Non-pigmented ciliary epithelial cell (primary cell): ENCODE measurements around a stretch of chr9.

GRCh38 chr9:13134571-13135262 lies 144.8 kb downstream of the MPDZ start:
- RRBS: no CpG with 5 or more reads among the region's 2 CpGs

DNA sequence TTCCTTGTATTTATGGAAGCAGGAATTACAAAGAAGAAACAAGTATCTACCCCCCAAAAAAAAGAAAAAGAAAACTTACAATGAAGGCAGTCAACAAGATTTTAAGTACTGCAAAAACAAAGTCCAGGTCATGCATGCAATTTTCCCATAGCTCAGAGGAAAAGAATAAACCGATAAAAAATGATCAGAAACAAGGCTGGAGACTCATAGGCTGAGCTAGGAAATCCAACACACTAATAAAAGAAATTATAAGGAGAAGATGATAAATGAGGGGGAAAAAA lies 69.8 kb downstream of the MPDZ start:
- RRBS: no CpG with 5 or more reads among the region's 1 CpG

DNA sequence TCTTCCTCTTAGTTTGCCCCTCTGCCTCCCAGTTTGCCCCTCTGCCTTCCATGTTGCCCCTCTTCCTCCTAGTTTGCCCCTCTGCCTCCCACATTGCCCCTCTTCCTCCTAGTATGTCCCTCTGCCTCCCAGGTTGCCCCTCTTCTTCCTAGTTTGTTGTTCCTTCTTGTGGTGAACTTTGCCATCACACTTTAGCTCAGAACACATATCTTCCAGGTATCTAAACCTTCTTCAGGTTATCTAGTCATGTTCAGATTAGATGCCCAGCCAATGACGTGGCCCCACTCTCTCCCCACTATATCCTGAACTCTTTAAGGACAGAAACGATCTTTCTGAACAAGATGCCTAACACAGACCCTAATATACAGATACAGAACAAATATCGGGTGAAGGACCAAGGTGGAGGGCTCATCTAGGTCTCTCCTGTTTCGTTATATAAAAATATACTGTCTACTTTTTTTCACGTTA lies 190.2 kb downstream of the NFIB start:
- RRBS: no CpG with 5 or more reads among the region's 5 CpGs

- RRBS: no CpG with 5 or more reads among the region's 5 CpGs
Observed at GRCh38 chr9:14180685-14181369, 133.1 kb downstream of the NFIB start.

- RRBS: no CpG with 5 or more reads among the region's 4 CpGs
Observed at GRCh38 chr9:14245328-14245649, 68.7 kb downstream of the NFIB start.

- RRBS: 1% methylated on average over 52 of the region's 110 CpGs
Observed at GRCh38 chr9:14322108-14323287, 8.6 kb upstream of the NFIB start.

- RRBS: 0% methylated on average over 2 of the region's 56 CpGs
Observed at GRCh38 chr9:14348393-14349425, 34.8 kb upstream of the NFIB start.

DNA sequence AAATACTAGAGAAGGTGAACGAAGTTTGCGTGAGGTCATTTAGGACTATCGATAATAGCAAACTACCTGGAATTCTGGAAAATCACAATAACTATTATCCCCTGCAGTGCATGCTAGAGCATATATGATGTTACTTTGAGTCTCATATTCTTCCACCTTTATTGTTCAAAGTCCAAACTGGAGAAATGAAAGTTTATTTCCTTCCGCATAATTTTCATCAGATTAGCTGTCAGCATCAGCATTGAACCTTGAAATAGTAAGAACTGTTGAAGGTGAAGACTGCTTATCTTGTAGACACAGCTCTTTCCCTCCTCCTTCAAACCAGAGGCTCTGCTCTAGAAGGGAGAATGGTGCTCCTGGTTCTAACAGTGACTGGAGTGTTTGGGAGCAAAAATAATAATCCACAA lies 170.7 kb downstream of the ZDHHC21 start:
- RRBS: no CpG with 5 or more reads among the region's 4 CpGs

GRCh38 chr9:14868751-14869211 lies 41.4 kb downstream of the FREM1 start:
- RRBS: no CpG with 5 or more reads among the region's 10 CpGs

GRCh38 chr9:14993030-14993823 lies 83.0 kb upstream of the FREM1 start:
- RRBS: 2% methylated on average over 7 of the region's 50 CpGs

- RRBS: no CpG with 5 or more reads among the region's 4 CpGs
Observed at GRCh38 chr9:15310318-15310908, 3.4 kb upstream of the TTC39B start.

DNA sequence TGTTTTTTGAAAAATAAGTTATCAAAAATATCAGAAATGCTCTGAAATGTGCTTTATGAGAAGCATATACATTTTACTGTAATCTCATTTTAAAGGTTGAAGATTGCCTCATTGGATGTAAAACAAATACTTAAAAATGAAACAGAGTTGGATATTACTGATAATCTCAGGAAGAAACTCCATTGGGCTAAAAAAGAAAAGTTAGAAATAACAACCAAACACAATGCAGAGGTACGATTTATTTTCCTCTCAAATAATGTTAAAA lies 18.6 kb downstream of the CCDC171 start:
- RRBS: no CpG with 5 or more reads among the region's 1 CpG

GRCh38 chr9:16708882-16709503 lies 161.5 kb downstream of the BNC2 start:
- RRBS: no CpG with 5 or more reads among the region's 12 CpGs

DNA sequence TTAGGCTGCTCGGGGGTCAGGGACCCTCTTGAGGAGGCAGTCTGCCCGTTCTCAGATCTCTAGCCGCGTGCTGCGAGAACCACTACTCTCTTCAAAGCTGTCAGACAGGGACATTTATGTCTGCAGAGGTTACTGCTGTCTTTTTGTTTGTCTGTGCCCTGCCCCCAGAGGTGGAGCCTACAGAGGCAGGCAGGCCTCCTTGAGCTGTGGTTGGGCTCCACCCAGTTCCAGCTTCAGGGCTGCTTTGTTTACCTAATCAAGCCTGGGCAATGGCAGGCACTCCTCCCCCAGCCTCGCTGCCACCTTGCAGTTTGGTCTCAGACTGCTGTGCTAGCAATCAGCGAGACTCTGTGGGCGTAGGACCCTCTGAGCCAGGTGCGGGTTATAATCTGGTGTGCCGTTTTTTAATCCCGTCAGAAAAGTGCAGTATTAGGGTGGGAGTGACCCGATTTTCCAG lies 133.7 kb downstream of the CNTLN start:
- RRBS: no CpG with 5 or more reads among the region's 12 CpGs

DNA sequence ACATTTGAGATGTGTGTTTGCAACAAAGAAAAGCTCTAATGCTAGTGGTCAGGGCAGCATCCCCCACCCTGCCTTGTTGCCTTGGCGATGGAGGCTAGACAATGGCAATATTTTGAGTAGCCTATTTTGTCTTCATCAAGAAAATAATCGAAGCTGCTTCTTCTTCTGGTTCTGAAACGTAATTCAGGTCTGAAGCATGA lies 58.2 kb upstream of the SH3GL2 start:
- RRBS: no CpG with 5 or more reads among the region's 3 CpGs

DNA sequence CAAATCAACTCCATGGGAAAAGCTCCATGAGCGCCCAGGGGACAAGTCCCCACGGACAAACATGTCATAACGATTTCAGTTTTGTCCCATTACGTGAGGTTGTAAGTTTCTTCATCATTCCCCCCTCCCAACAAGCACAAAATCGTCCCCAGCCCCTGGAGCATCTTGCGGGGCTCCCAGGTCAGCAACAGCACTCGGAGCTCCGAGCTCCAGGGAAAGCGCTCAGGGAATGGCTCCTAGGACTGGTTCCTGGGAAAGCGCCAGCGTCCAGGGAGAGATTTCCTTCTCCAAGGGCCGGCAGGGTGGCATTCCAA lies 327.1 kb downstream of the SH3GL2 start:
- RRBS: no CpG with 5 or more reads among the region's 12 CpGs

DNA sequence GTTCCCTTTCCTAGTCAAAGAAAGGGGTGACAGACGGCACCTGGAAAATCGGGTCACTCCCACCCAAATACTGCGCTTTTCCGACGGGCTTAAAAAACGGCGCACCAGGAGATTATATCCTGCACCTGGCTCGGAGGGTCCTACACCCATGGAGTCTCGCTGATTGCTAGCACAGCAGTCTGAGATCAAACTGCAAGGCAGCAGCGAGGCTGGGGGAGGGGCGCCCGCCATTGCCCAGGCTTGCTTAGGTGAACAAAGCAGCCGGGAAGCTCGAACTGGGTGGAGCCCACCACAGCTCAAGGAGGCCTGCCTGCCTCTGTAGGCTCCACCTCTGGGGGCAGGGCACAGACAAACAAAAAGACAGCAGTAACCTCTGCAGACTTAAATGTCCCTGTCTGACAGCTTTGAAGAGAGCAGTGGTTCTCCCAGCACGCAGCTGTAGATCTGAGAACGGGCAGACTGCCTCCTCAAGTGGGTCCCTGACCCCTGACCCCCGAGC lies 295.7 kb upstream of the ADAMTSL1 start:
- RRBS: no CpG with 5 or more reads among the region's 17 CpGs

DNA sequence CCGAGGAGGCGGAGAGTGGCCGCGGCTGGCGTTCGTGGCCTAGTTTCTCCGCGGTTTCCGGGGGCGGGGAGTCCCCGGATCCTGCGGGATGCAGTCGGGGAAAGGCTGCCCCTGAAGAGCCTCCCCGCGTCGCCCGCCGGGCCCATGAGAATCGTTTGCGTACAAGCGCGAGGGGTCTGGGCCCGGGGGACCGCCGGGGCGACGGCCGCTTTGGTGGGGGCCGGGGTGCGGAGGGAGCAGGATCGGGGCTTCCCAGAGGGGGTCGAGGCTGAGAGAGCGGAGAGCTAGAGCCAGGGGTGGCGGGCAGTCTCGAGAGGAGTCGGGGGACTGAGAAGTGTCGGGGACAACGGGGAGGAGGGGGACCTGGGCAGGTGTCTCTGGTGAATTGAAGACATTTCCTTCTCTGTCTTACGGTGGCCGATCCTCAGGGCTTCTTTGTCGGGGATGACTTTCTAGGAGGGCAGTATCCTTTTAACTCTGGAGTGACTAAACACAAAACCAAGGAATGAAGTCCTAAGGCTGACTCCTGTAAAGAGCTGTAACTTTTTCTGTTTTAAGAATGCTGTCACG lies 564 bp downstream of the DENND4C start:
- RRBS: under 1% methylated on average over 18 of the region's 42 CpGs

- RRBS: no CpG with 5 or more reads among the region's 10 CpGs
Observed at GRCh38 chr9:19376376-19377160, 3.5 kb downstream of the RPS6 start.

DNA sequence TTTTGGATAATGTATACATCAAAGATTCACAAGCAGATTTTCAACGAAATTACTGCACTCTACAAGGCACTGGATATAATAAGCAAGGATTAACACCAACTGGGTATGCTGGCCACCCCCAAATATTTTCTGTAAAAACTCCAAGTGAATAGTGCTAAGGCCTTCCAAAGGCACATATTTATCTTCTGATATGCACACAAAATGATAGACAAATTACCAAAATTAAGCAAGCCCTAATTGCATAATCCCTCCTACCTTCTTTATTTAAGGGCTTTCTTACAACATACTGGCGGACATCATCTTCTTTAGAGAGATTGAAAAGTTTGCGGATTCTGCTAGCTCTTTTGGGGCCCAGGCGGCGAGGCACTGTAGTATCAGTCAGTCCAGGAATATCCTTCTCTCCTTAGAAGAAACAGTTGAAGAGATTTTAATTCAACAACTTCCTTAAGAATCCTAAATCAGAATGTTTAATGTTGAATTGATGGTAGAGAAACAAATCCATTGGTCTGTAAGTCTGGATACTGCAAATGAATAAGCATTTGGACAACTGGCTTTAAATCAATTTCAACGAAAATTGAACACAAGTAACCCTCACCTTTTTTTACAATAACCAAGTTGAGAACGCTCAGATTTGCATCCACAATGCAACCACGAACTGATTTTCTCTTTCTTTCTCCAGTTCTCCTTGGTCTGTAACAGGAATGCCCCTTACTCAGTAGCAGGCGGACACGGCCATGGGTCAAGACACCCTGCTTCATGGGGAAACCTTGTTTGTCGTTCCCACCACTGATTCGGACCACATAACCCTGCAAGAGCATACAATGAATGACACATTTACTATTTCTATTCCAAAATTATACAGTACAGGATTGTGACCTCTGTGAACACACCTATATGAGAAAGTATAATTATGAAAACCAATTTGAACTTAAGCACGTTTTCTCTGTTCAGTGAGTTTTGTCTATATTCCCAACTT lies 1.6 kb downstream of the RPS6 start:
- RRBS: no CpG with 5 or more reads among the region's 13 CpGs